AG04450 (cell line): ENCODE measurements around the gene DMXL1.

- CAGE, long polyA plus RNA = no peak
- RRBS = no CpG with 5 or more reads among the region's 1 CpG
Observed at GRCh38 chr5:113087997-113088300, 111.4 kb downstream of the DCP2 start.

DNA sequence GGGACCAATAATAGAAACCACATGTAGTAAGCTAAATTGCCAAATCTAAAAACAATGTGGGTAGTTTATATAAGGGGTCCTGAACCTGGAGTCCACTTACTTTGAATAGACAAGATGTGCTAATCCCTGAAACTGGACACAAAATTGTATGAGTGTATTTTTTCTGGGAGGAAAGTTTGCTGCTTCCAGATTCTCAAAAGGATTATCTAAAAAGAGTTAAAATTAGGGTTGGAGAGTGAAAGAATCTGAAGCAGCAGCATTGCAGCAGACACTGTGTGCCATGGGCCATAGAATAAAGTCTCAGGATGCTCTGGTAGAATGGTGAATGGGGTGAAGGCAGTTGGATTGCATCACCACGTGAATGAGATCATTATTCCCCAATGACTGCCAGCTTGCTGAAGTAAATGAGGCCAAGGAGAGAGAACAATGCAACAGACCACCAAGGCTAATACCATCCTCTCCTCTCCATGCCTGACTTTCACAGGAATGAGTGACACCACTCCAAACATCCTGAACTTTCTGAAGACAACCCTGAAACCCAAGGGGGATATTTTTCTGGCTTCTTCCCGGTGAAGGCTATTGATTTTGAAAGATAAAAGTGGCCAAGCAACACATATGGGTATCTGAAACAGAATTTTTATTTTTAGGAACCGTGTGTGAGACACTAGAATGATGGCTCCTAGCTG lies 222.9 kb downstream of the DCP2 start:
- CAGE, long polyA plus RNA = no peak
- RRBS = no CpG with 5 or more reads among the region's 3 CpGs

GRCh38 chr5:113205290-113205757 lies 228.7 kb downstream of the DCP2 start:
- CAGE, long polyA plus RNA = no peak
- RRBS = no CpG with 5 or more reads among the region's 2 CpGs

DNA sequence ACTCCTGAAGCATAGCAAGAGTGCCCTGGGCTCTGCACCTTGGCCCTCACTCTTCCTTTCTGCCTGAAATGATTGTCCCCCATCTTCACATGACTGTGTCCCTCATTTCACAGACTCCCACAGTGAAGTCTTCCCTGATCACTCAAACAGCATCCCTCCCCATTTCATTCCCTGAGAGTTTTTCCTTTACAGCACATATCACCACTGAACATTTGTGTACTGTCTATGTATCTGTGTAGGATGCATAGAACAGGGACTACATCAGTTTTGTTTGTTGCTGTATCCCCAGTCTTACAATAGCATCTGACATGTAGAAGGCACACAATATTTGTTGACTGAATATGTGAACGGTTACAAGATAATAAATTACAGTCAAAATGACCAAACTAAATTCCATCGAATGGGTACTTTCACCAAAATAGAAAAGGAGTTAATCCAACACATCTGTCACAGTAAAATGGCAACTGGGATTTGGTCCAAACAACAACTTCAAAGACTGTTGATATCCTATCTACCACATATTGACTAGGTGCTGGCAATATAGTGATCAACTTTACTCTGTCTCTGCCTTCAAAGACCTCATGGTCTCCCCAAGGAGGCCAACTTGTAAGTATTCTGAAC lies 149.1 kb downstream of the TSSK1B start:
- CAGE, long polyA plus RNA = no peak
- RRBS = no CpG with 5 or more reads among the region's 2 CpGs

DNA sequence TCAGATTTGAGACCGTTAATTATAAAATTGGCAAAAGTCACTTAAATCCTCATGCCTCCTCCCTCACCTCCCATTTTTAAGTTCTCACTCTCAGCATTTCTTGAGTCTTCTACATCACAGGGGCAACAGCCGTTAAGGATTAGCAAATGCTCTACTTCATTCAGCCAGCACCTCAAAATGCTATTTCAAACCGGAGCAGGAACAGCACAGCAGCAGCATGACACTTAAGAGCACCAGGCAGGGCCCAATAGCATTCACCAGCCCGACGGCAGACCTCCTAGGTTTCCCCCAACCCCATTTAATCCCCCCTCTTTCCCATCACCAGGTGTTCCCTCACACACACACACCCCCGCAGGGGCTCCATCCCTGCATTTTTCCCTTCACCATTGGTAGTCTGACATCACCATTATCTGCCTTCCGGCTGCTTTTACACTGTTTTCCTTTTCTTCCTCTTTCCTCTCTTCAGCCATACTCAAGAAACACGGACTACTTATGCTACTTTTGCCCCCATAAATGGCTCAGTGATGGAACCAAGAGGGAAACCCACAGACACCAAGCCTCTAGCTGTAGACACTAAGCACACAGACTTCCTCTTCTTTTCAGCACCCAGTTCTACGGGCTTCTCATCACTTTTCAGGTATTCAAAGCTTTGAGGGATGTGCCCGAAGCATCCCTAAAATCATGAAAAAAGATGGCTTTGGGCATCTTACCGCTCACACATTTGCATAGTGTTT lies 141.7 kb downstream of the TSSK1B start:
- CAGE, long polyA plus RNA = no peak
- RRBS = no CpG with 5 or more reads among the region's 11 CpGs

DNA sequence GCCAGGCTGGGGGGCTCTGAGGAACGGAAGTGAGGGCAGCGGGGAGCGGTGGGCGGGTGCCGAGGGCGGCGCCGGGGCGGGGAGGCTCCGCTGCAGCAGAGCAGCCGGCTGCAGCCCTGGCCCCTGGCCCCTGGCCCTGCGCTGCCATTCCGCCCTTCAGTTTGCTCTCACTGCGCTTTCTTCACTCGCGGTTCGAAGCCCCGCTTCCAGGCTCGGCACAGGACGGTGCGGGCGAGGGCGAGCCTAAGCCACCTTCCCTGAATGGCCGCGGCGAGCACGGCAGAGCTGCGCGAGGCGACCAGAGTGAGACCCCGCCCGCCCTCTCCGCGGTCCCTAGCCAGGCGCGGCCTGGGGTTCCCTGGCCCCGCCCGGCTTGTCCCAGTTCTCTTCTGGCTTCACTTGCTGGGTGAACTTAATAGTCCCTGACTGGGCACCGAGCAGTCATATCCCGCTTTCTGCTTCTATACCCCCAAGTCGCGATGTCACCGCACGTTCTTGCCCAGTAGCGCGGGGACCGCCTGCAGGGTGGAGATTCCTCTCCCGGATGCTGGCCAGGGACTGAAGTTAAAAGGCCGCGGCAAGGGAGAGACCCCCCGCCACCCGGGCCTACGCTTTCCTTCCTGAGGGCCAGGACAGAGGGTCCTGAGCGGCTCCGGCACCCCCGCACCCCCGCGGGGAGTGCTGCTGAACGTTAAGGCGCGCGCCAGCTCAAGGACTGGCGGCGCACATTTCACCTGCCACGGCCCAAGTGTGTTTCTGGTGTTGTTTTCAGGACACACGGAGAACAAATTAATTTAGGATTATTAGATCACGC lies 677 bp upstream of the TRIM36 start:
- CAGE, long polyA plus RNA = no peak
- RRBS = 1% methylated on average over 15 of the region's 67 CpGs

GRCh38 chr5:115423388-115424425 lies 120.9 kb downstream of the FEM1C start:
- CAGE, long polyA plus RNA = no peak
- RRBS = no CpG with 5 or more reads among the region's 12 CpGs

- CAGE, long polyA plus RNA = no peak
- RRBS = no CpG with 5 or more reads among the region's 6 CpGs
Observed at GRCh38 chr5:115457970-115458722, 86.4 kb downstream of the FEM1C start.

GRCh38 chr5:115460279-115461036 lies 84.1 kb downstream of the FEM1C start:
- CAGE, long polyA plus RNA = no peak
- RRBS = no CpG with 5 or more reads among the region's 4 CpGs

DNA sequence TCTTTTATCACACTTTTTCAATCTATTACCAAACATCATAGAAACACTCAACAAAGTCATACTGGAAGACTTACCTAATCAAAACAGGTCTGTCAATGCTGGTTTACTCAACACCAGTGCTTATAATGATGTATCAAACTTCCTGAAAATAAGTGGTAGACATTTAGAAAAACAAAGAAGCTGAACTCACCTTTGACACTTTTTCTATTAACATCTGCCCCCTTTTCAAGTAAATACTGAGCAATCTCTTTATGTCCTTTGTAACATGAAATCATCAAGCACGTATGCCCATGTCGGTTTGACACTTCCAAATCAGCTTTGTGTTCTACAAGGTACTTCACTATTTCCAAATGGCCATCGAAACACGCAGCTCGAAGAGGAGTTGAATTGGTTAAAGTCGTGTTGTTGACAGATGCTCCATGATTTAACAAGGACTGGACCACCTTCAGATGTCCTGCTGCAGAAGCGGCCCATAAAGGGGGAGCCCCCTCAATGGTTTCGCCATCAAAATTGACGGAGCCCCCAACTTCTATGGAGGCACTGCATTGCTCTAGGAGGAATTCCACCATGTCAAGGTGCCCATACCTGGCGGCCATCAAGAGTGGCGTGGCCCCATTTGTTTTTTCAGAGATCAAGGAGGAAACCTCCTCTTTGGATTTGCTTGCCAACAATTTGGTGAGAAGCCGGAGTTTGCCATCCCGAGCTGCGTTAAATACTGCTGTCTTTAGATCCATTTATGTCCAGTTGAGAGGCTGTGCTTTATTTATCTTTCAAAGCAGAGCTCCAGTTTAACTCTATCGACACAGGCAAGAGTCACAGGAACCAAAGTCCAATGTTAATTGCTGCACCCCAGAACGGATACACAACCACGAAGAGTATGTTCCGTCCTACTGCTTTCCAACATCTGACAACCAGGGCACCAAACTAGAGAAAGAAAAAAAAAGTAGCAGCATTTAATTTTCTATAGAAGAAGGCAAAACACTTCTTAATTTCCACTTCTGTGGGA lies 1.5 kb downstream of the FEM1C start:
- CAGE, long polyA plus RNA = no peak
- RRBS = no CpG with 5 or more reads among the region's 18 CpGs

DNA sequence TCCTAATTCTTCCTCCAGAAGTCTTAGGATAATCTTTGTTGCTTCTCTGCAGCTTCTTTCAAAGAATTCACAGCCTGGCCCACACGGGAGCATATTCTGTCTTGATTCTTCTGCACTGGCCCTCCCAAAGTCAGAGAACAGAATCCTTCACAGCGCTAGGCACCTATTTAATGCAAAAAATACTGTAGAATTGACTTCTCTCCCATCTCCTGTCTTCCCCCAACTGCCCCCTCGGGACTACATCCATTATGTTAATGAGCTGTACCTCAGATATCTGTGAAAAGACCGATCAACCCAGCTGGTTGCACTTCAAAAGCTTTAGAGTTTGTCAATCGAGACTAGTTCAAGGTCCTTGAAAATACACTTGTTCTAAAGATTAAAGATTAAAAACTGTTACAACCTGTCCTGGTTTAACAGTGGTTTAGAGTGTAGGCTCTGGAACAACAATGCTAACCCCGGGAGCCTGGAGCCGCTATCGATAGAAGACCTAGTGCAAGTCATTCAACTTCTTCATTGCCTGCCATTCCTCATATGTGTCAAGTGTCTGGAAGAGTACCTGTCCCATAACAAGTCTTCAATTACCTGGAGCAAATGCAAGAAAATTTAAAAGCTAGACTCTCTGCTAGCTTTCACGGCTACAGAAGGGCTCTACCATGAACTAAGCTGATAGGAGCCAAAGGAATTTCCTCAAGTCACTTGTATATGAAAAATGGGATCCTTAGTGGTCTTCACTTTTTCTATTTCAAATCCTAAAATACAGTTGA lies 2.0 kb downstream of the CDO1 start:
- CAGE, long polyA plus RNA = no peak
- RRBS = no CpG with 5 or more reads among the region's 9 CpGs

DNA sequence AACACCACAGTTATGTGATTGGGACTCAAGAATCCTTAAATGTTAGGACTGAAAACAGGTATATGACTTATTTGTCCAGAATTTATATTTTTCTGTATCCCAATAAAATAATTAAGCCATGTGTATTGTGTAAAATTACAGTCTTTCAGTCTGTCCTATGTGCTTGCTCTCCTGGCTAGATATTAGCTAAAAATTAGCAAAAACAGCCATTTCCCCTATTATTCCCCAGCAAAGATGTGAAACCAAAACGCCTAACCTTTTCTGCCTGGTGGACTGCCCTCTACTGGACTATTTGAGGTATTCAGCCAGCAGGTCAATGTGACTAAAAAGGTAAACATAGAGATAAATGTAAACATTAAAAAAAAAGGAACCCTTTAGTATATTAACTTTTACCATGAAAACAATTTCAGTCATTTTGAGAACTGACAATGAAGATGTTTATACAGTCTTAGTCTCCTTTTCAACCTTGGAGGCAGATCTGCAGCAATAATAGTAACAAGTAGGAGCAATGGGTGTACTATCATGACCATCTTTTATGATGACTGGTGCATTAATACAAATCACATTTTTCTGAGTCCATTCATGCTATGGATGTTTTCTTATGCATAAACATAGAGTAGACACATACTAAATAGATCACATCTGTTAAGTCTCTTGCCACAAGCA lies 10.2 kb downstream of the ATG12 start:
- CAGE, long polyA plus RNA = no peak
- RRBS = no CpG with 5 or more reads among the region's 1 CpG

DNA sequence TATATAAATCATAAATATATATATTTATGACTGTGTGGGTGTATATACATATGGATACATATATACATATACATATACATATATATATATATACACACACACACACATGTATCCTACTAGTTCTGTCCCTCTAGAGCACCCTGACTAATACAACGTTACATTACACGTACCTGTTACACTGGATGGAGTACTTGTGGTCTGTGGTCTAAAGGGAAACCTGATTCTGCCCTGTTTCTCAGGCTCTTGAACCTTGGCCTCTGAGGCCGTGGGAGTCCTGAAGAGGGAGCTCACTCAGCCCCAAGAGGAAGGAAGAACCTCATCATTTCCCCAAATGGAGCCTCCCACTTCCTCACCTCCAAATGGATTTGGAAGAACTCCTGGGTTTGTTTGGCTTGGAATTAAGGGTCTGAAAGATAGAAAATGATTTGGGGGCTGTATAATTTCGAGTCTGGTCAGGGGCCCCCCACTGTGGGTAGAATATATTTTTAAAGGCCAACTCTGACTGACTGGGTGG lies 200.3 kb downstream of the SEMA6A start:
- CAGE, long polyA plus RNA = no peak
- RRBS = no CpG with 5 or more reads among the region's 4 CpGs

- CAGE, long polyA plus RNA = no peak
- RRBS = no CpG with 5 or more reads among the region's 13 CpGs
Observed at GRCh38 chr5:116444569-116445187, 129.9 kb downstream of the SEMA6A start.

- CAGE, long polyA plus RNA = no peak
- RRBS = no CpG with 5 or more reads among the region's 3 CpGs
Observed at GRCh38 chr5:116542626-116543092, 32.0 kb downstream of the SEMA6A start.

DNA sequence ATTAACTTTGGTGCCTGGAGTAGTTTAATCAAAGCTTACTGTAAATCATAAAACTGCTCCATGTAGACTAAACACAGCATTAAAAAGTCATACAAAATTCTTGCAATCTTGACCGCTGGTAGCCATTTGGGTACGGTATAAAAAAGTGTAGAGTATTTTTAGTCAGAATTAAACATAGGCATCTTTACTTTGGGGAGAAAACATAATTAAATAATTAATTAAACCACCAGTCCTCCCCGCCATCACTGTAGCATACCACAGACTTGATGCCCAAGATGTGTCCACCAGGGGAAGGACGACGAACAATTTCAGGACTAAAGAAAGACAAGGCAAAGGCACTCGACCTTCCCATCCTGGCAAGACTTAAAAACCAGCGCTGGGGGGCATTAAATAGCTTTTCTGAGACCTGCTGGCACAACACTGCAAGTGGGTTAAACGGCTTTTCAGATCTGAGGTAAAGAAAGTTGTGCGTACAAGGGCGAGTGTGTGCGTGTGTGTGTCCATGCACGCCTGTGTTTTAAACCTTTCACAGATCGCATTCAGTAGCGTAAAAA lies 2.8 kb downstream of the SEMA6A start:
- CAGE, long polyA plus RNA = no peak
- RRBS = no CpG with 5 or more reads among the region's 14 CpGs

GRCh38 chr5:117760189-117760464 lies 1185.5 kb upstream of the SEMA6A start:
- CAGE, long polyA plus RNA = no peak
- RRBS = no CpG with 5 or more reads among the region's 2 CpGs

GRCh38 chr5:119031697-119032256 lies 39.1 kb upstream of the DMXL1 start:
- CAGE, long polyA plus RNA = no peak
- RRBS = no CpG with 5 or more reads among the region's 5 CpGs

DNA sequence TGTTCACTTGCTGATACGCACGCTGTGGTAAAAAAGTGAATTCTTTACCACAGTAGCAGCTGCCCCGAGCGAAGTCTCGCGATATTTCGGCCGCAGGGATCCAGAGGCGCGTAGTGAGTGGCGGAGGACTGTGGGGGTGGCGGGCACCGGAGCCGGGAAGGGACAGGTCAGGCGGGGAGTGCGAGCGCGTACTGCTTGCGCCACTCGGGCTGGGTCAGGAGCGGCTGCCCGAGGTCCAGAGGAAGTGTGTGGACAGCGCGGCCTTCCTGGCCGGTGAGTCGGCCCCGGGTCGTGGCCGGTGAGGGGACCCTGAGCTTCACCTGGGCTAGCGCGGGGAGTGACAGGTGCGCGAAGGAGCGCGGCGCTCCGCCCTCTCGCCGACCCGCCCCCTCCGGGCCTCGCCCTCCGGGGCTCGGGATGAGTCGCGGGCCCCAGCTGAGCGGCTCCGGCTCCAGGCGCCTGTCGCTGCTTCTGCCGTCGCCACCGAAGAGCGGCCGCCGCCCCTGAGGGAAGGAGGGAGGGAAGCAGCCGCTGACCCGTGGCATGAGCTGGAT lies at the start of gene DMXL1:
TSS of gene DMXL1 (plus strand) at position 103 of the 554 bp plus-strand sequence.
- CAGE, long polyA plus RNA = no peak
- RRBS = 2% methylated on average over 20 of the region's 58 CpGs

DNA sequence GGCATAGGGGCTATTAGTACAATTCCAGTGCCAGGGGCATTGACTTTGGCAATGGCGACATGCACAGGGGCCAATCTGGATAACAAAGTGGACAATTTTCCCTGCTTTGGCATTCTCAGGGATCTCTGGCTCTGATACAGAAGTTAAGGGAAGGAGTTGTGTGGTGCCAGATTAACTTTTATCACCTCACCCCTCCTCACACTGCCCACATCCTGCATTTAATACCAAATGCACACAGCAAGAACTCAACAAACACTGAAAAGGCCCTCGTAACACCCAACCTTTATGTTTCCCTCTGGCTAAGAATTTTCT lies 84.3 kb upstream of the TNFAIP8 start:
- CAGE, long polyA plus RNA = no peak
- RRBS = no CpG with 5 or more reads among the region's 2 CpGs